Temporal lobe (tissue), 2 donors: ENCODE measurements around a stretch of chr18.

DNA sequence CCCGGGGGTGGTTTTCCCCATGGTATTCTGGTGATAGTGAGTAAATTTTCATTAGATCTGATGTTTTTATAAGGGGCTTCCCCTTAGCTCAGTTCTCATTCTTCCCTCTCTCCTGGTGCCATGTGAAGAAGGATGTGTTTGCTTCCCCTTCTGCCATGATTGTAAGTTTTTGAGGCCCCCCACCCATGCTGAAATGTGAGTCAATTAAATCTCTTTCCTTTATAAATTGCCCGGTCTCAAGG lies 707.6 kb downstream of the SOCS6 start:
- RAMPAGE, long total RNA, result no peak

DNA sequence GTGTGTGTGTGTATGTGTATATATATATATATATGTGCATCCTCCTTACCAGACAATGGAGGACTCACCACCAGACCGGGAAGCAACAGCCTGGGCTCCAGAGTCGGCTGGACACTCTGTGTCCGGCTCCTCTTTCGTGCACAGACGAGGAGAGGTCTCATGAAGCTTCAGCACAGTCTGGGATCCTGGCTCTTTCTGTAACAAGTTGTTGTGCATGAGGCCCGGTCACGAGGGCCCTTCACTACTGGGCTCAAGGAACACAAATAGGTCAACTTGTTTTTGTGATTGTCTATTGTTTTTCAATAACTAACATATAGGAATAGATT lies 965.4 kb downstream of the CBLN2 start:
- RAMPAGE, long total RNA, result no peak

DNA sequence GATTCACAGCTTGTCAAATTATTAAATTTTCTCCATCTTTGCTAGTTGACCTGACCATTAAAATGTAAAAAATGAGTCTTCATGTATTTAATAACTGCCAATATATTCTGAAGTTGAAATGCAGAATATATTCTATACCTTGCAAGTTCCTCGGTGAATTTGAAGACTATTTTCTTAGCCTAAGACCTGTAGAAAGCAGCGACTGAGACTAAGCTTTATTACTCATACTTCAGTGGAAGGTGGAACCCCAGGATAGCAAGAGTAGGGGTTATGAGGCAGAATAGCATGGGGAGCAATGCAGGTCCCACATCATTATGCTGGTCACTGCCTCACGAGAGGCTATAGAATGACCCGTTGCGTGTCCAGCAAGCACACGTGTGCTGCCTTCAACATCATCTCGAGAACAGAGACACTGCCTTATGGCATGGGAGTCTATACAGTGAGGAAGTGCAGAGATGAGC lies 135.6 kb upstream of the NETO1 start:
- RAMPAGE, long total RNA, result no peak

- RAMPAGE, long total RNA, result no peak
Measured at GRCh38 chr18:73340157-73340908, 472.5 kb upstream of the NETO1 start.

DNA sequence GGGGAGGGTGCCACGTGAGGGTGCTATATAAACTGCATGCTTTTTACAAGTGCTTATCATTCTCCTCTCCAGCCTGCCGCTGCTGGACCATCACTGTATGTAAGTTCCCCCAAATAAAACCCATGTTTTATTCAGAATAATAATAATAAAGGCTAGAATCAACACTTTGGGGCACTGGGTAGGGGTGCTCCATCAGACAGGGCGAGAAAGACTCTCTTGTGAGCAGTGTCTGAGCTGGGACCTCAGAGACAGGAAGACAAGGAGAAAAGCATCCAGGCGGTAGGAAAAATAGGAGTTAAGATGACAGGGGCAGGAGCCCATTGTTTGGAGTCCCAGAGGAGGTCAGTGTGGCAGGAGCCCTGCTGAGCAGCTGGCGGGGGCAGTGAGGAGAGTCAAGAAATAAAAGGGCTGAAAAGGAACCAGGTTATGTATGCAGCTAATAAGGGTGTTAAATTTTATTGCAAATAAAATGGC lies 457.5 kb downstream of the FBXO15 start:
- RAMPAGE, long total RNA, result no peak

DNA sequence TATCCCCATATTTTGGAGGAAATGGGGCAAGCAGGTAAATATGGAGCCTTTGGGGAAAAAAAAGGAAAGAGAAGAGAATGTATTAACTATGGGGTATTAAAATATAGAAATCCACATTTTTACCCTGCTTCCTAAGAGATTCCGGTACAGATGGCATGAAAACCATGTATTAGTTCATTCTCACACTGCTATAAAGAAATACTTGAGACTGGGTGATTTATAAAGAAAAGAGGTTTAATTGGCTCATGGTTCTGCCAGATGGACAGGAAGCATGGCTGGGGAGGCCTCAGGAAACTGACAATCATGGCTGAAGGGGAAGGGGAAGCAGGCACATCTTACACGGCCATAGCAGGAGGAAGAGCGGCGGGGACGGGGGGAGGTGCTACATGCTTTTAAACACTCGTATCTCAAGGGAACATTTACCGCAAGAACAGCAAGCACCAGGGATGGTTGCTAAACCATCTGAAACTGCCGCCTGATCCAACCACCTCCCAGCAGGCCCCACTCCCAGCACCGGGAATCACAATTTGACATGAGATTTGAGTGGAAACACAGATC lies 362.9 kb downstream of the FBXO15 start:
- RAMPAGE, long total RNA, result no peak

DNA sequence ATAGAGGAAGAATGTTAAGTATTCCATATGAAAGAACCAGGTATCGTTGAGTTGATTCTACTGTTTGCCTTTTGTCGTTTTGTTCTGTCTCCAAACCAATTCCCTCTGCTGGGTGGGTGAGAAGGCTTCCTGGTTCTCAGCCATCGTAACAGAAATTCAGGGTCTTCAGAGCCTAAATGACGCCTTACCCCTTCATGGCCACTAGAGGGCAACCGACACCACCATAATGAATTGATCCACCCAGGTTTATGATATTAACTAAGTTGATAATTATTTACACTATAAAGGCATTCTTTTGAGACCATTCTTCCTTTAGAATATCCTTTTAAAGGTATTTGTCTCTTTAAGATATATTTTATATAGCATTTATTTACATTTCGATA lies 48.0 kb downstream of the TIMM21 start:
- RAMPAGE, long total RNA, result no peak

DNA sequence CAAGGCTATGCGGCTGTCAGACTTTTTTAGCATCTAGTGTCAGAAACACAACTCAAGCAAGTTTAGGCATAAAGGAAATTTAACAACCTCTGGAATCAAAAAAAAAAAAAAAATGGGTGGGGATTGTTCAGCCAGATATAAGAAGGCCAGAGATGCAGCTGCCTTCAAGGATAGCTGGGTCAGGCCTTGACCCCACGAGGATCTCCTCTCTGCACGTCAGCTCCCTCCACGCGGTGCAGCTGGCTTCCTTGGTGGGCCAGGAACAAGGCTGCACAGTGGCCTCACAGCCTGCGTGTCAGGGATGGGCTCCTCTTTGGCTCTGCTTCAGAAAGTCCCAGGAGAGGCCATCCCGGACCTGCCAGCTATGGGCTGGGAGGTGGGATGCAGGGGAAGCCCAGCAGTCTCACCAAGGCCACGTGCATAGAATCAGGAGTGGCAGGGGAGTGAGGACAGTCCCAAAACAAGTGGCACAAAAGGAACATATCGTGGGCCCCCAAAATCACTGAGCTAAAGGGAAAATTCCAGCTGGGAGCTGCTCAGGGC lies 55.5 kb downstream of the TIMM21 start:
- RAMPAGE, long total RNA, result no peak

- RAMPAGE, long total RNA, result no peak
Measured at GRCh38 chr18:74216704-74216925, 68.3 kb downstream of the TIMM21 start.

GRCh38 chr18:74234039-74234547 lies 57.7 kb downstream of the CYB5A start:
- RAMPAGE, long total RNA, result no peak

- RAMPAGE, long total RNA, result no peak
Measured at GRCh38 chr18:74288547-74289116, 3.1 kb downstream of the CYB5A start.

GRCh38 chr18:74290024-74290470 lies 1.7 kb downstream of the CYB5A start:
- RAMPAGE, long total RNA, result no peak

- RAMPAGE, long total RNA, result no peak
Measured at GRCh38 chr18:74489747-74490320, 6.3 kb upstream of the CNDP2 start.

- RAMPAGE, long total RNA, result no peak
Measured at GRCh38 chr18:74501037-74501933, 5.1 kb downstream of the CNDP2 start.

- RAMPAGE, long total RNA, result no peak
Measured at GRCh38 chr18:74861954-74862493, 264.4 kb downstream of the ZNF407 start.

DNA sequence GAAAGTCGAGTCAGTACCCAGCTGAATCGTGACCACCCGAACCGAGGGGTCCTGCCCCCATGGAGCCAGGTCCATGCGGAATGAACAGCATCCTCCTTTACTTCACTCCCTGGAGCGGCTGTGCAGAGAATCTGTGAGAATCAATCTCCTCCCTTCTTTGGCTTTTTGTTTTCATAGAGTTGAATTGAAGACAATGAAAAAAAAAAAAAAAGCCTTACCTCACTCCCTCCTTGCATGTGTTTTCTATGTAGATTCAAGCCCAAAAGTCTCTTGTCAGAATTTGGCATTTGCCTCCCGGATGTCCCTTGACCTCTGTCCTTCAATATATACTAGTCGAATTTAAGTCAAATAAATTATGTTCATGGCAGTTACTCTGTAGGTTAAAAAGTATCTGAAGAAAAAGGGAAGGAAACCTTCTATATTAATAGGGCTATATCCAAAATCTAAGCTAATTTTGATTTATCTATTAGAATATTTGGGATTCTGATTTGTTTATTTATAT lies 162.3 kb downstream of the PTGR3 start:
- RAMPAGE, long total RNA, result no peak

- RAMPAGE, long total RNA, result no peak
Measured at GRCh38 chr18:75280454-75280920, 69.9 kb downstream of the TSHZ1 start.

- RAMPAGE, long total RNA, result no peak
Measured at GRCh38 chr18:75407240-75407805, 20.2 kb downstream of the SMIM21 start.

- RAMPAGE, long total RNA, result no peak
Measured at GRCh38 chr18:76265114-76266268, 229.6 kb downstream of the ZNF516 start.

DNA sequence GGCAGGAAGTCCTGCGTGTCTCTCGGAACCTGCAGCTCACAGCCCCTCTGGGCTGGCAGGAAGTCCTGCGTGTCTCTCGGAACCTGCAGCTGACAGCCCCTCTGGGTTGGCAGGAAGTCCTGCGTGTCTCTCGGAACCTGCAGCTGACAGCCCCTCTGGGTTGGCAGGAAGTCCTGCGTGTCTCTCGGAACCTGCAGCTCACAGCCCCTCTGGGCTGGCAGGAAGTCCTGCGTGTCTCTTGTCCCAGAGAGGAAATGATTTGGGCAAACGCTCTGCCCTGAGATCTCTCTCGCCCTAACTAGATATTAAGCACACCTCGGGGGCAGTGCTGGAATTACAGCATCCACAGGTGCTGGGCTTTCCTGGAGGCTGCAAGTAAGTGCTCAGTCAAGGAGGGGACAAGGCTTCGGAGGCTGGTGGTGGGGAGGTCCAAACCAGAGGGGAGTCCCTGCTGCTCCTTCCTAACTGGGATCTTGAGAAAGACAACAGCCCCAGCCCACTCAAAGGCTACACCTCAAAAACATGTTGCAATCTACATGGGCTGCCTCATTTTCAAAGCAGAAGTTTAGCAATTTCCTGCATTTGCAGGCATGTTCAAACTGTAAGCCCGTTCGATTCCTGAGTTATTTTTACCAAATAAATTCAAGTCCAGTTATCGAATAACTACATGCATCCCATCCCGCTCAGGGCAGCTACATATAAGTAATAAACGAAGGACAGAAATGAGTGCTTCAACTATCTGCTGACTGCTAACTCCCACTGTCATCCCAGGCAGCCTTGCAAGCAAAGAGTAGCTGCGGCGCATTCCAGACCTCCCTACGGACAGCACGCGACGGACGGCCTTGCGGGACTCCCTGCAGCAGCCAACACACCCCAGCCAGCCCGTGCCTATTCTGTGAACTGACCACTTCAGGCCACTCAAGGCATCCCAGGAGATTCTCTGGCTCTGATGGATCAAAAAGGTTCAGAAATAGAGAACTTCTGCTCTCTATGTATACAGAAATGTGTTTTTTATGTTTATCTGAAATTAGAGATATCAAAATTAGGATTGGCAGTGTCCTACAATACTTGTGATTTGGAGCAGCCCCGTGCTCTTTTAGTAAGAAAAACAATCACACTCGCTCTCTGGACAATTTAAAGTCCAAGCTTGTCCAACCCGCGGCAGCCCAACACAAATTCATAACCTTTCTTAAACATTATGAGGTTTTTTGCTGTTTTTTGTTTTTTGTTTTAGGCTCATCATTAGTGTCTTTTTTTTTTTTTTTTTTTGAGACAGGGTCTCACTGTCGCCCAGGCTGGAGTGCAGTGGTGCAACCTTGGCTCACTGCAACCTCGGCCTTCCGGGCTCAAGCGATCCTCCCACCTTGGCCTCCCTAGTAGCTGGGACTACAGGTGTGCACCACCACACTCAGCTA lies 27.4 kb downstream of the ZNF516 start:
- RAMPAGE, long total RNA, result no peak